T47D (cell line): ENCODE measurements around a stretch of chr22.

DNA sequence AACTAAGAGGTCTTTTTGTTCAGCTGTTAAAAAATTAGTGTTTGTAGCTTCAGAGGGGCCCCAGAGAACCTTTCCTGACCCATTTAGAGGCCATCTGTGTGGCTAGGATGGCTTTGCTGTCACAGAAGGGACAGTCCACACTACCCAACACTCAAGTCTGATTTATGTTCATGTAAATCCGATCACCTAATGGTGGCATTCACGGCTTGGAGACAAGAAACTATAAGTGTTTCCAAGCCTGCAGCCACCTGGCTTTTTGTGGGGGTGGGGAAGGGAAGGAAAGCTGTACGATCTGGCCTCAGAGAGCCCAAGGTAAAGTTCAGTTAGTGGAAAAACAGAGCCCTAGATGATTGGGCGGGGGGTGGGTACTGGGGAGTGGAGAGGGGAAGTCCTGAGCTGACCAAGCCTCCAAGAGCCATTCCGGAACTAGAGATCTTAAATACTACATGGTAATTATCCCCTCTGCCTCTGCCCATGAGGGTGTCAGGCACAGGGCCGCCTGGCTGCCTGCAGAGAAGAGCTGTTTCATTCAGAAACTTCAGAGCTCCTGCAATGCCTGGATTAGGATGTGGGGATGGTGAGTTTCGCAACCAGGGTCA is 8.8 kb downstream of the TIMP3 start:
- RRBS: no CpG with 5 or more reads among the region's 7 CpGs

DNA sequence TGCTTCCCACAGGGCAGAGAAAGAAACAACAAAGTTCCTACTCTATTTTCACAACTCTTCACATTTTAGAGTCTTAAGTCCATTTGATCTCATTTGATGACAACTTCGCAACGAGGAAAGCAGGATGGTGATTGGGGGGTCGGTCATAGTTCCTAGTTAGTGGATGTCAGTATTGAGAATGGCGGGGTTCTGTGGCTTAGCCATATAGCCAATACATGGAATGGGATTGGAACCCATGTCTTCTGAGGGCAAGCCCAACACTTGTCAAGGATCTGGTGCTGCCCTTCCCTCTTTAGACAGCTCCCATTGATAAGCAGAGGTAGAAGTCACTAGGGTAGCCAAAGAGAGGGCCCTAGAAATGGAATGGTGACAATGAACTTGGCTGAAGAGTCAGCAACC is 10.1 kb downstream of the TIMP3 start:
- RRBS: no CpG with 5 or more reads among the region's 4 CpGs

GRCh38 chr22:32860547-32860935 is 59.0 kb downstream of the TIMP3 start:
- RRBS: no CpG with 5 or more reads among the region's 2 CpGs

DNA sequence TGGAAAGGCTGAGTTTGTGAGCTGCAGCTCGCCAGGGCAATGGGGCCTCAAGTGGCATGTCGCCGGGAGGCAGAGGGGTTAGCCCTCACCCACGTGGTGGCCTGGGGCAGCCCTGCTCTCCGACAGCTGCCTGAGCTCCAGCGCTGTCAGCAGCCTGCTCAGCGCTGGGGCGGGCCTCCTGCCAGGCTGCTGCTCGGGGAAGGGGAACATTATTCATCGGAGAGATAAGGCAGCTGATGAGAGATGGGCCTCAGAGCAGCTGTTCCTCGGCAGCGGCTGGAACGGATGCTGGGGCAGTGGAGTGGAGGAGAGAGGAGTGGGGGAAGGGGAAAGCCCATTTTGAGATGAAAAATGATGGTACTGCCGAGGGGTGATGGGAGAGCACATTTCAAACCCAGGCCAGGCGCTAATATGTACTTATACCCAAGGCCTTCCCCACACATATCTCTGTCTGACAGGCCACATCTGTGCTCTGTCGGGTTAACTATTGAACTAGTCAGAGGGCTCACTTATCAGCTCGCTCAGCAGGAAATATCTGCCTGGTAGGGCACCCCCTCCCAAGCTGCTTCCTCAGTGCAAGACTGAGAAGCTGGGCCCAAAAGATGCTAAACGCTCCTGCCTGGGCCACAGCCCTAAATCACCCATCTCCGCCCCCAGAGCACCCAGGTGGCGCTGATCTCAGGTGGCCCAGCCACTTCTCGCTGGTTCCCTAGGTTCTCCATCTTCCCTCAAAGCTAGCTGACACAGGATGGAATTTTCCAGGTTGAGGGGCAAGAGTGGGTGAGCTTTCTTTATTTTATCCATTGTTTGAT is 79.6 kb downstream of the TIMP3 start:
- RRBS: no CpG with 5 or more reads among the region's 21 CpGs

DNA sequence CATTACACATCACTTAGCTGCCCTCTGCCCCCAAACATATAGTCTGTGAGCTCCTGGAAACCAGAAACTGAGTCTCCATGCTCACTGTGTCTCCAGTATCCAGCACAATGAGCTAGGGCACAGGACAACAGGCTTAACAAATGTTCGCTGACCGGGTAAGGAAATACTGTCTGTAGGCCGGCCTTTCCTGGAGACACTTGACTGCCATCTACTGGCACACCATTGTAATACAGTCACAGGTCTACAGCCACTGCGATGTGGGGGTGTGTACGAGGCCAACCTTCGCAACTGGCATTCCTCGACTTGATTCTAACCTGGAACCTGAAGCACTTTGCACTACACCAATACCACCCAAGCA is 72.2 kb downstream of the SYN3 start:
- RRBS: no CpG with 5 or more reads among the region's 7 CpGs

DNA sequence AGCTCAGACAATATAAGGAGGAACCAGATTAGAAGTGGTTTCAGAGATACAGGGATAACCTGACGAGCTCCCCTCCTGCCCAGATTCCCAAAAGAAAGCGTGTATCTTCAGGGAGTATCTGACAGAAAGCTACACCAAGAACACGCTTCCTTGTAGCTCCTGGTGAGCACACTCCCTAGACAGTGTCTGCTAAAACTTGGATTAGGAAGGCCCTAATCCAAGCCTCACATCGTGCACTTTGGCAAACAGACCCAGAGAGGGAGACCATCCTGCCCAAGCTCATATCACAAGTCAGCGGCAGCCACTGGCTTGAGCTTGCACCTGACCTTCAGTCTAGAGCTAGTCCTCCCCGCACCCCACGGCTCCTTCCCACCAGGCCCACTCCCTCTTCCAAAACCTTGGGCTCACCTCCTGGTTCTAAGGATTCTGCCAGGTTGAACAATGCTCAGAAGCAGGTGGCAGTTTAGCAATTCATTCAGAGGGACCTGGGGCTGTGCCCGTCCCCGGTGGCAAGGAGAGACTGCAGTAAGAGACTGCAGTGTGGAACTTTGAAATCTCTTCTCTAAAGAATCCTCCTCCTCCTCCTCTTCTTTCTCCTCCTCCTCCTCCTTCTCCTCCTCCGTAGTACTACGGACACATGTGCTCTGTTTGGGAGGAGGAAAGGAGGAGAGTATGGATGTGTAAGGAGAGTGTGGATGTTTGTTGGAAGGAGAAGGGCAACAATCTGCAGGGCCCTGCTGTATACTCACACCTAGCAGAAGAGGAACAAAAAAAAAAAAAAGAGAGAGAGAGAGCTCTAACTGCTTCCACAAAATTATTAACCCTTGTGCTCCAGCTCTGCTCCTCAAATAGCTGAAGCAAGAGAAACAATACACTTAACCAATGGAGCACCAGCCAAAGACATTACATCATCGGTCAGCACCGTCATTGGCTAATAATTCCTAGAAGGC is 6.1 kb downstream of the SYN3 start:
- RRBS: no CpG with 5 or more reads among the region's 13 CpGs

GRCh38 chr22:33163835-33164303 is 105.7 kb upstream of the SYN3 start:
- RRBS: no CpG with 5 or more reads among the region's 6 CpGs

DNA sequence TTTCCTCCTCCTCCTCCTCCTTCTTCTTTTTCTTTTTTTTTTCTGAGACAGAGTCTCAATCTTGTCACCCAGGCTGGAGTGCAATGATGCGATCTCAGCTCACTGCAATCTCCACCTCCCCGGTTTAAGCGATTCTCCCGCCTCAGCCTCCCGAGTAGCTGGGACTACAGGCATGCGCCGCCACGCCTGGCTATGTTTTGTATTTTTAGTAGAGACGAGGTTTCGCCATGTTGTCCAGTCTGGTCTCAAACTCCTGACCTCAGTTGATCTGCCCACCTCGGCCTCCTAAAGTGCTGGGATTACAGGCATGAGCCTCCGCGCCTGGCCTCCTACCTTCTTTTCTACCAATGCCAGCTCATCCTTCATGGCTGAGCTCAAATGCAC is 288.1 kb upstream of the SYN3 start:
- RRBS: no CpG with 5 or more reads among the region's 13 CpGs

- RRBS: no CpG with 5 or more reads among the region's 15 CpGs
Observed at GRCh38 chr22:33563117-33563780, 357.0 kb downstream of the LARGE1 start.

DNA sequence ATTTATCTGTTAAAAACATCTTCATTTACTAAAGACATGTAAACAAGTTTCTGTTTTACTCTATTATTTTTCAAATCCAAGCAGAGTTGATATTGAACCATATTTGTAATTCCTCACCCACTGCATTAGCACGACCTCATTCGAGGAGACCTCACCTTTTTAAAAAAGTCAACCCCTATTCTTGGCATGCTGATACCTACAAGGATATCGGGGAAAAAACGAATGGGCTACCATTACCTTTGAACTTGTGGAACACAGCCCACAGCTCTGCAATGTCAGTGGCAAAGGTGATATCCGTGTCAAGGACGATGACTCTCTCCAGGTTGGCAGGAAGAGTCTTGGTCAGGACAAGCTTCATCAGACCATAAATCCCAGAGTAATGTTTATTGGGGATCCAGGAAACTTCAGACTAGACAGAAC is 355.7 kb downstream of the LARGE1 start:
- RRBS: no CpG with 5 or more reads among the region's 6 CpGs

- RRBS: no CpG with 5 or more reads among the region's 4 CpGs
Observed at GRCh38 chr22:33571928-33572490, 348.3 kb downstream of the LARGE1 start.

DNA sequence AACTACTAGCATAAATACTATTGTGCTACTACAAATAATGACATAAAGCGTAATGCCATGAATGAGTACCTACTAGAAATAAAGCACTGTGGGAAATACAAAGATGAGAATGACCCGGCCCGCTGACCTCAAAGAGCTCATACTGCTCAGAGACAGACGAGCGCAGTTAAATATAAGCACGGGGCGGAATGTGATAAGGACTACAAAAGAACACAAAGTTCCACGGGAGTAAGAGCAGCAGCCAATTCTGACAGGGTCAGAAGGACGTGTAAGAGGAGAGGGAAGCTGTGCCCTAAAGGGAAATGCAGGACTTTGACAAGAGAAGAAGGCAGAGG is 314.7 kb downstream of the LARGE1 start:
- RRBS: no CpG with 5 or more reads among the region's 9 CpGs

DNA sequence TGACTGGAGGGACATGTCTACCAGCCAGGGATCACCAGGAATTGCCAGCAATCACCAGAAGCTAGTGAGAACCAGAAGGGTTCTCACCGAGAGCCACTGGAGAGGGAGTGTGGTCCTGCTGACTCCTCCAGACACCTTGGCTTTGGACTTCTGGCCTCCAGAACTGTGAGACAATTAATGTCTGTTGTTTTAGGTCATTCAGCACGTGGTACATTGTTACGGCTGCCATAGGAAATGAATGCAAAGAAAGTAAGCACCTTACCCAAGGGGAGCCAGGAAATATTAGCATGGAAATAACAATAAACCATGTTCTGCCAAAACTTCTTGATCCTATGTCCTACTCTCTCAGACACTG is 19.2 kb downstream of the LARGE1 start:
- RRBS: no CpG with 5 or more reads among the region's 3 CpGs

DNA sequence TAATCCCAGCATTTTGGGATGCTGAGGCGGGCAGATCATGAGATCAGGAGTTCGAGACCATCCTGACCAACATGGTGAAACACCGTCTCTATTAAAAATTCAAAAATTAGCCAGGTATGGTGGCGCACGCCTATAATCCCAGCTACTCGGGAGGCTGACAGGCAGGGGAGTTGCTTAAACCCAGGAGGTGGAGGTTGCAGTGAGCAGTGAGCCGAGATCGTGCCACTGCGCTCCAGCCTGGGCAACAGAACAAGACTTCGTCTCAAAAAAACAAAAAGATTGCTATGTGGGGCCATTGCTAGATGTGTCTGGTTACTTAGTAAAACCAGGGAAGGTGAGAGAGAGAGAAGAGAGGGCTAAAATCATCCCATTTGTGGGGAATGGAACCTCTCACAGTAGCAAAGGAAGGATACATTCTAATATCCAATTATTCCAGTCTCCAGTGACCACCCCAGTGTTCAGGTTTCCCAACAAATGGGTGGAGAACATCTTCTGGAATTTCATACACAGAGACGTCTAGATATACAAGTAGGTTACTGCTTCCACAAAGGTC is 27.9 kb upstream of the LARGE1 start:
- RRBS: no CpG with 5 or more reads among the region's 11 CpGs

DNA sequence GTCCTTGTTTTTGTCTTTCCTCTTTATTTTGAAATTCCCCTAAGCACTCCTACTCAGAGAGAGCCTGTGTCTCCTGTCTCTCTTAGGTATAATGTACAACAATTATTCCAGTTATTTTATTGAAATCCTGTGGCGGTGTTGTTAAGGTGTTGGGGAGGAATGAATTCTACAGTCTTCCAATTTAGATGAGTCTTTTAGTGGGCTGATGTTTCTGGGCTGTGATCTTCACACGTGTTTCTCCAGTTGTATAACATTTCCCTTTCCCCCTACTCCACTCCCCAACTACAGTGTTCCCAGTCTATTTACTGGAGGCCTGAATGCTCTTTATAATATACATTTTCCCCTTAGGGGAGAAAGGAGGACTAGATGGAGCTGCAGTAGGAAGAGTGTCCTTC is 485.5 kb upstream of the ISX start:
- RRBS: no CpG with 5 or more reads among the region's 2 CpGs

DNA sequence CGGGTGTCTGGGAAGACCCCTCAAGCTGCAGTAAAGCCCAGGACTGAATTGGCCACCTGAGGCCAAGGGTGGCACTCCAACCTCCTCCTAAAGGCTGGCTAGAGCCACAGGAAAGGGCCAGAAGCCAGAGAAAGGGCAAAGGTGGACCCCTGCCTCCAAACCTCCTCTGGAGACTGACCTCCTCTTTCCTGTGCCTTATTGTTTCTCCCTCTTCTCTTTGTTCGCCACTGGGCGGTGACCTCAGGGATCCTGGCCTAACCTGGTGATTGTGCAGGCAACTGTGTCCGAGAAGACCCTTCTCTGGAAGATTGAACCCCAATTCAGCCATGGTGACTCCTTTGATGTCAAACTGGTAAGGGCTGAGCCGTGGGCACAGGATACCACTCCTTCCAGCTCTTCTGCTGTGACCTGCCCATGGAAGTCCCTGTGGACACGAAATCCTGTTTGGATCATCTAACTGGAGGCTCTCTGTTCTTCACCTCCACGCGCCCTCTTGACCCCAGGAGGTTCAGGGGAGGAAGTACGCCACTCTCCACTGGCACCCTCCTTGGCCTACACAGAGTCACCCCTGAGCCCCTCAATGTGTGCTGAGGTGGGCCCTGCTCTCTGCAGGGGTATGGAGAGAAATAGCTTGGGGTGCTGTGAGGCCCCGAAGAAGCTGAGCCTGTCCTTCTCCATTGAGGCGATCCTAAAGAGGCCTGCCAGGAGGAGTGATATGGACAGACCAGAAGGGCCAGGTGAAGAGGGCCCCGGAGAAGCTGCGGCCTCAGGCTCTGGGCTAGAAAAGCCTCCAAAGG is 748 bp downstream of the ISX start:
- RRBS: no CpG with 5 or more reads among the region's 13 CpGs

- RRBS: no CpG with 5 or more reads among the region's 3 CpGs
Observed at GRCh38 chr22:35104090-35104438, 38.1 kb downstream of the ISX start.

DNA sequence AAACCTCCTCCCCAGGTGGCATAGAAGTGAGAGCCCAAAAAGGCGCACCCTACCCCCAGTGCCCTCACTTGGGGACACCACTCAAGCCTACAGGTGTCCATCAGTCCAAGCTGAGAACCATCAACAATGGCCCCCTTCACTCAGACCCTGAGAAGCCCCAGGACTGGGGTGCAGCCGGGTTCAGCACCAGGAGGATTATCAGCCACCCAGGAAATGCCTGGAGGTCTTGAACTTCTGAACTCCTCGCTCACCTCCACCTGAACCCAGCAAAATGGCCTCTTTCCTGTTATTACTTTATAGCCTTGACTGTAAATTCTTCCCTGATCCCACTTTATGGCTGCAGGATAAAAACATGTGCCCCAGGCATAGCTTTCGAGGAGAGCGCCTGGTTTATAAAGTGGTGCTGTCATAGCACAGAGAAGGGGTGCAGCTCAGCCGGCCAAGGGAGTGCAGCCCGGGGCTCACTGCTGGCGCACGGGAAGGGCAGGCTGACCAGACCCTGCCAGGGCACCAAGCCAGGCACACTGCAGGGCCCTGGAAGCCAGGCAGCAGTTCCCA is 50.7 kb downstream of the ISX start:
- RRBS: no CpG with 5 or more reads among the region's 9 CpGs

DNA sequence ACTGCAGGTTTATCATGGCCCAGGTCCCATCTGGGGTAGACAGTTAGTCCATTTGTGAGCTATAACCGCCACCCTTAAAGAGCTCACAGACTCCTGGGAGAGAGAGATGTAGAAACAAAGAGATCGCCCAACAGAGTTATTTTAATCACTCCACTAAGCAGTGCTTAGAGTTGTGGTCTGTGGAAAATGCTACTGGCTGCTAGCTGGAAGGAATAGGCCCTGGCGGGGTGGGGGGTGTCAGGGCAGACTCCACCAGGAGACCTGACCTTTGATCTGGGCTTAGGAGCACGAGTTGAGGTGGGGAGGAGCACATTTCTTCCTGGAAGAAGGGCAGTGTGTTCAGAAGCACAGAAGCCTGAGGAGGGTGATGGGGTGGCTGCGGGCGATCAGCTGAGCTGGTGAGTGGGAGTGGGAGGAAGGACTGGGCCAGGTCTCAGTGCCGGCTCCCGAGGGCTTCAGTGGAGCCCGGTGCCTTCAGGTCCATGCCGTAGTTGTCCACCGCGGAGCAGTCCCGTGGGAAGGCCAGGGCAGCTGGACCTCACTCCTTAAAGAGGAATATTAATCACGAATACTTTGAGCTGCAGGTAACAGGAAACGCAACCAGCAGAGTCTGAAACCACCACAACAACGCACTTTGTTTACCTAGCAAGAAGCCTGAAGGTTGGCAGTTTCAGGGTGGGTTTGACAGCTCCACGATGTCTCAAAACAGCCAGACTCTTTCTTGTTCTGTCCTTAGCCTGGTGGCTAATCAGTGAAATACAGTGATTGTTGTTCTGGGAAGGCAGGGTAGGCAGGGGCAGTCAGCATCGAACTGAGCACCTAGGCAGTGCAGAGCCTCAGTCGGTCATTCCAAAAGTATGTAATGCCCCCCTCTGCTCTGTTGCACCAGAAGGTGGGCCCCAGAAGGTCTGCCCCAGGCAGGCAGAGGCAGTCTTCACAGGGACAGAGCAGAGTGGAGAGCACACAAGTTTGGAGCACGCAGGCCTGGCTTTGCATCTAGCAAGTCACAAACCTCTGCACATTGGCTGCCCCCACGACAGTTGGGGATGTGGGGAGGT is 11.4 kb downstream of the TOM1 start:
- RRBS: no CpG with 5 or more reads among the region's 21 CpGs